Parietal lobe (tissue), 2 donors: ENCODE data around the genes ZFP1, CHST5 and CPHXL.

DNA sequence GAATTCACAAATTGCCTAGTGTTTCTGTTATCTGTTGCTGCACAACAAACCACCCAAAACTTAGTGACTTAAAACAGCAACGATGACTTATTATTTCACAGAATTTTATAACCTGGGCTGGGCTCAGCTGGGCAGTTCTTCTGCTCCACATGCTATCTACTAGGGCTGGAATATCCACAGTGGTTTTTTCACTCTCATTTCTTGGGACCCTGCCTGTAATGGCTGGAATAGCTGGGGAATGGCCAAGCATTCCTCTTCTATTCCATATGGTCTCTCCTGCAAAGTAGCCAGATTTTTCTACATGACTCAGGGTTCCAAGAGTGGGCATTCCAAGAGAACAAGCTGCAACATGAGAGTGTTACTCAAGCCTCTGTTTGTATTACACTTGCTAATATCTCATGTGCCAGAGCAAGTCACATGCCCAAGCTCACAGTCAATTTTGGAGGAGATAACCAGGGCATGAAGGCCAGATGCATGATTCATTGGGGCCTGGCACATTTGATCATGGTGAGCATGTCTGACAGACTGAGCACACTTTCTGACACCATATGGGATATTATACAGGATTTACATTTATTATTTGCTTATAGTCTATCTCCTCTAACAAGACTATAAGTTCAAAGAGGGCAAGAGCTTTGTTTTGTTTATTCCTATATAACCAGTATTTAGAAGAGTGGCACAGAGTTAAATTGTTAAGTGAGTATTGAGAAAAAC, 4.8 kb upstream of the PSMD7 start:
- RAMPAGE, long total RNA, result no peak

DNA sequence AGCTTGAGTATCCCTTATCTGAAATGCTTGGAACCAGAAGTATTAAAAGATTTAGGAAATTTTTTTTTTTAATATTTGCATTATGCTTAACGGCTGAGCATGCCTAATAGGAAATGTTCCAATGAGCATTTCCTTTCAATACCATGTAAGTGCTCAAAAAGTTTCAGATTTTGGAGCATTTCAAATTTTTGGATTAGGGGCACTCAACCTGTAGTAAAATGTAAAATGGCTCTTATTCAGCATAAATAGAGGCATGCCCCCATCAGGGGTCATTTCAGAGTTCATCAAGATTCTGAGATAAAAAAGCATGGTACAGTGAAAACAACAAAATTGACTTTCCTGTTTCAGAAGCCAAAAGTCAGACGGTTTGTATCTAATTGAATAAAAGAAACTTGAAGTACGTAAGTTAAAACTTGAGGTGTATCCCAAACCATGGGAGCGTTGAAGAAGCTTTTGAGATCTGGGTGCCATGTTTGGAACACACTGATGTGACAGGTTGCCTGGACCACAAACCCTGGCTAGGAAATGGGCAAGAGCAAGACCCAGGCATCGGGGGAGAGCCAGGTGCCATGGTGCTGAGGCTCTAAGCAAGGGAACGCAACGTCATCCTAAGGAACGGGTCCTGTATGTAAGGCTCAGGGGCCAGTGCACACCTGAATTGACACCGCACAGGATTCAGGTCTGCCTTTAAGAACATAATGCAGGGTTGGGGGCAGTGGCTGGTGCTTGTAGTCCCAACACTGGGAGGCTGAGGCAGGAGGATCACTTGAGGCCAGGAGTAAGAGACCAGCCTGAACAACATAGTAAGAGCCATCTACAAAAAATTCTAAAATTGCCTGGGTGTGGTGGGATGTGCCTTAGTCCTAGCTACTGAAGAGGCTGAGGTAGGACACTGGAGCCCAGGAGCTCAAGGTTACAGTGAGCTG, 10.6 kb downstream of the PSMD7 start:
- RAMPAGE, long total RNA, result no peak

- RAMPAGE, long total RNA, result no peak
Observed at GRCh38 chr16:74318637-74319506, 22.3 kb downstream of the PSMD7 start.

- RAMPAGE, long total RNA, result no peak
Observed at GRCh38 chr16:74622798-74623786, 16.2 kb upstream of the GLG1 start.

GRCh38 chr16:74912163-74912523, 72.8 kb downstream of the WDR59 start:
- RAMPAGE, long total RNA, result no peak

GRCh38 chr16:74999857-75000482, 1.1 kb downstream of the ZNRF1 start:
- RAMPAGE, long total RNA, result no peak

- RAMPAGE, long total RNA, result no peak
Observed at GRCh38 chr16:75065472-75066076, 51.0 kb downstream of the LDHD start.

- RAMPAGE, long total RNA, result no peak
Observed at GRCh38 chr16:75098360-75098842, 18.2 kb downstream of the LDHD start.

- RAMPAGE, long total RNA, result no peak
Observed at GRCh38 chr16:75108620-75109826, 7.6 kb downstream of the LDHD start.

GRCh38 chr16:75115966-75116280, 657 bp downstream of the LDHD start:
- RAMPAGE, long total RNA, result no peak

DNA sequence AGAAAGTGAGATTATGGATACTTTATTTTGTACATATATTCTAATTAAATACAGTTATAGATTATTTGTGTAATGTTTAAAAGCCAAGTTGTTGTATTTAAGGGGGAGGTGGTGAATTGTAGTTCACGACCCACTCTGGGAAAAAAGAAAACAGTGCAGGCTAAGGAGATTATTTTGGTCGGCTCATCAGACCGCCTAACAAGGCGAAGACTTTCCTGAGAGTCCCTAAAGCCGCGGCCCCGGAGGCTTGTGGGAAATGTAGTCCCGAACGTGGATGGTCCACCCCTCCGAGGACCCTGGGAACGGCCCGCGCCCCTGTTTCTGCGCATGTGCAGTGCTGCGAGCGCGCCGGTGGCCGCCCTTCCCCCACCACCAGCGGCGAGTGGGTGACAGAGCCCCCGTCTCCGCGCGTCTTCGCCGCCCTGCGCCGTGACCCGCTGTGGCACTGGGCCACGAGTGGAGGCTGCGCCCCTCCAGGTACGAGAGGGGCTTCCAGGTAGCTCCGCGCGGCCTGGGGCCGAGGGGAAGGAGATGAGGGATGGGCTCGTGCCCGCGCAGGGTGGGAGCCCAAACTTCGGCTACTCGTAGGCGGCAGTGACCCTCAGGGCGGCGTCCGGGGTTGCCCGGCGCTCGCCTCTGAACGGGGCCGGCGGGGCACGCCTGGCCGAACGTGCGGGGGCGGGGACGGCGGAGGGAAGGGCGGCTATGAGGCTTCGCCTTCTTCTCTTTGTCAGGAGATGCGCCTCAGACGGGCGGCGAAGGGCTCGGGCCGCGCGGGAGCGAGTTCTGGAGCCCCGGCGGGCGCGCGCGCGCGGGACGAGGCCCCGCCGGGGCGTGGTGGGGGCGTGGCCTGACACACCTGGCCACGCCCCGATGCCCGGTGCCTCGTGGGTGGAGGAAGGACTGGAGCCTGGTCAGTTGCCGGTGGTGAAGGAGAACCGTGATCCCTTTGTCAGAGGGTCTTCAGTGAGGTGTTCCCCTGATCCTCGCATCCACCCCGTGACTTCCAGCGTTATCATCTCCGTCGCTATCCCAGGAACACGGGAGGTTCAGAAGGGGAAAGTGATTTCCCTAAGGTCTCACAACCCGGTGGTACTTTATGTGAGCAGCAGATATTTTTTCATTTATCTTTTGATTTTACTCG, at the start of gene ZFP1:
ZFP1 (plus strand) TSS at position 358 of the 1,144 bp plus-strand sequence.
- RAMPAGE, long total RNA, result start-site peak on the plus strand centred at position 351 of the sequence, 55 bp wide, 541 and 46 reads in 2 replicates

- RAMPAGE, long total RNA, result no peak
Observed at GRCh38 chr16:75247988-75248563, 3.3 kb downstream of the BCAR1 start.

DNA sequence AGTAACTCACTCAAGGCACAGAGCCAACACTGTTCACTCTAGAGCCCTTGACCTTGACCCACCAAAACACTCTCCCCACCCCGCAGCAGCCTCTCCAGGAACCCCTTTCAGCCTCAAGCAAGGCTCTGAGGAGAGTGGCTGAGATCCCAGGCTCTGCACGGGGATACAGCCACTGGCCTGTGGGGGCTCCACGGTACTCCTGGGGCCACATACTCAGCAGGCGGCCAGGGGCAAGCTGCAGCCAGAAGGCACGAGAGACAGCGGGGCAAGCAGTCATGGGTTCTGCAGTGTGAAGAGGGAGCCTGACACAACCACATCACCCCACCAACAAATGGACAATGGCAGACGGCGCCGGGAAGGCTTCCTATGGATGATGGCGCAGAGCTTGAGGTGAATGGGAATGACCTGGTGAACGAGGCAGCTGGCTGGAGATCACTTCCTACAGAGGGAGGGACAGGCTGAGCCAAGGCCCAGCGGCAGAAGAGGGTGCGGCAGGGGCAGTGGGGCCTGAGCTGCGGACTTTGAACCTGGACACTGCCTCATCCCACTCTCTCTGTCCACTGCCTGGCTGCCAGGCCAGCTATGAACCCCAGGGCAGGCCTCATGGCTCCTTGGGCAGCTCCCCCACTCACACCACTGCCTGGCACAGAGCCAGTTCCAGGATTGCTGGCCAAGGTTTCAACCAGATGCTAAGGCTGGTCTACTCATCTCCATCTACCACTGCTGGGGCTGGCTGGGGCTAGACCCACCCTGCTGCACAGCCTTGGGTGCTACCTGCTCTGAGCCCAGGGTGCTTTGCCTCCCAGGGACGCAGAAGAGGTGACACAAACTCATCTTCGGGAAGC, 10.9 kb upstream of the BCAR1 start:
- RAMPAGE, long total RNA, result no peak

GRCh38 chr16:75305997-75306964, 54.9 kb upstream of the BCAR1 start:
- RAMPAGE, long total RNA, result no peak

DNA sequence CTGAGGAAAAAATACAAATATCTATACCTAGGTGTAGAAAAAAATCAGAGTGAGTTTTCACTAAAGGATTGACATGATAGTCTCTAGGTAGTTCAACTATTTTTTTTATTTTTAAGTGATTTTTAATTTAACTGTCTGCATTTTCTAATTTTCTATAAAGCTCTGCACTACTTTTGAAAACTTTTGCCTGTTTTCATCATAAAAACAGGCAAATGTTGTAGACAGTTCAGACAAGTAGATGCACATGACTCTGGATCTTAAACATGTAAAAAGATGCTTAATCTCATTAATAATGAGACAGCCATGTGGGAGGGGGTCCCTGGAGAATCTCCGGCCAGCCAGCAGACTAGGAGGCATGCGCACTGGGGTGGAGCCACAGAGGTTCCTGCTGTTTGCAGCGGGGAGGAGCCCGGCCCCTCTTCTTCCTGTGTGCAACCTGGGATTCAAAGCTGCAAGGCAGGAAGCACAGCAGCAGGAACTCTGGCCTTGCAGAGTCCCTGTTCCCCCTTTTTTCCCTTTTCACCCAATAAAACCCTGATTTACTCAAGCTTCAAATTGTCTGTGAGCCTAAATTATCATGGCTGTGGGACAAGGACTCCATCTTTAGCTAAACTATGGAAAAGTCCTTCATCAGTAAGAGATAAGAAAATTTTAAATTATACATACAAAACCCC, 12.4 kb downstream of the CFDP1 start:
- RAMPAGE, long total RNA, result no peak

DNA sequence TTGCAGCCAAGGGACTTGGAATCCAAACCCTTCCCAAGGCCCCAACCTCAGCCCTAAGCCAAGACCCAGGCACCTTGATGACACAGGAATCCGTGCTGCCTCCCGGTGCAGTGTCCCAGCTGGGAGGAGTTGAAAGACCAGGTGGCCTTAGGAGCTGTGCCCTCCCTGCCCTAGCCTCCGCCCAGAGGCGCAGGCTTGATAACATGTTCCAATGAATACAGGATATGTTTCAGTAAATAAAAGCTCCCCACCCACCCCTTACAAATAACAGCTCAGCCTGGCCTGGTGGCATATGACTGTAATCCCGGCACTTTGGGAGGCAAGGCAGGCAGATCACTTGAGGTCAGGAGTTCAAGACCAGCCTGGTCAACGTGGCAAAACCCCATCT, at the start of gene CHST5:
CHST5 (minus strand) TSS at position 138 of the 388 bp plus-strand sequence.
- RAMPAGE, long total RNA, result no peak

DNA sequence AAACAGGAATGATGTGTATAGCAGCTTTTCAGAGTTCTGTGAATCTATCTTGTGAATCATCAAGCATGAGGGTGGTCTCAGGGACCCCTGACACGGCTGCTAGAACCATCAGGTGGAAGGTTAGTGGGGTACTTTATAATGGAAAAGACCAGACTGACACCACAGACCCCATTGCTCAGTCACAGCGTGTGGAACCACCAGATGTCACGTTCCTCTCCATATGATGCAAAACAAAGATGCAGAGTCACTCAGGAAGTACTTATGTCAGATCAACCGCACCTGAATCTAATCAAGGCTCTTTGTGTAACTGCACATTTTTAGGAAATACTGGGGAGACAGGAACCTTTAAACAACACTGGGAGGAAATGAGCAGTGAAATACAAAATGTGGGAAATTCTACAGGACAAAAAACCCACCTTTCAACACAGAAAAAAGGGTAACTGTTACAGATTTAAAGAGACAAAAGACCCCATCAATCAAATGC, 28.3 kb downstream of the GABARAPL2 start:
- RAMPAGE, long total RNA, result no peak

DNA sequence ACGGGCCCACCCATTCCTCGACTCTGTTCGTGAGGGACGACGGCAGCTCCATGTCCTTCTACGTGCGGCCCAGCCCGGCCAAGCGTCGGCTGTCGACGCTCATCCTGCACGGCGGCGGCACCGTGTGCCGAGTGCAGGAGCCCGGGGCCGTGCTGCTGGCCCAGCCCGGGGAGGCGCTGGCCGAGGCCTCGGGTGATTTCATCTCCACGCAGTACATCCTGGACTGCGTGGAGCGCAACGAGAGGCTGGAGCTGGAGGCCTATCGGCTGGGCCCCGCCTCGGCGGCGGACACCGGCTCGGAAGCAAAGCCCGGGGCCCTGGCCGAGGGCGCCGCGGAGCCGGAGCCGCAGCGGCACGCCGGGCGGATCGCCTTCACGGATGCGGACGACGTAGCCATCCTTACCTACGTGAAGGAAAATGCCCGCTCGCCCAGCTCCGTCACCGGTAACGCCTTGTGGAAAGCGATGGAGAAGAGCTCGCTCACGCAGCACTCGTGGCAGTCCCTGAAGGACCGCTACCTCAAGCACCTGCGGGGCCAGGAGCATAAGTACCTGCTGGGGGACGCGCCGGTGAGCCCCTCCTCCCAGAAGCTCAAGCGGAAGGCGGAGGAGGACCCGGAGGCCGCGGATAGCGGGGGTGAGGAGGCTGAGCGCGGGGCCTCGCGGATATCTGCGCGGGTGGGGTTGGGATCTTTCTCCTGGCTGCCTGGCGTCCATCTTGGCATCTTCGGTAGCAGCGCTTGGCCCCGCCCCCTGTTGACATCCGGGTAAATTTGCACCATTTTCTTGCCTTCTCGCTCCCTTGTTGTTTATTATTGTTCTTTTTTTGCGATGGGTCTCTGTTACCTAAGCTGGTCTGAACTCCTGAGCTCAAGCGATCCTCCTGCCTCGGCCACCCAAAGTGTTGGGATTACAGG, 602 bp downstream of the TERF2IP start:
- RAMPAGE, long total RNA, result no peak

DNA sequence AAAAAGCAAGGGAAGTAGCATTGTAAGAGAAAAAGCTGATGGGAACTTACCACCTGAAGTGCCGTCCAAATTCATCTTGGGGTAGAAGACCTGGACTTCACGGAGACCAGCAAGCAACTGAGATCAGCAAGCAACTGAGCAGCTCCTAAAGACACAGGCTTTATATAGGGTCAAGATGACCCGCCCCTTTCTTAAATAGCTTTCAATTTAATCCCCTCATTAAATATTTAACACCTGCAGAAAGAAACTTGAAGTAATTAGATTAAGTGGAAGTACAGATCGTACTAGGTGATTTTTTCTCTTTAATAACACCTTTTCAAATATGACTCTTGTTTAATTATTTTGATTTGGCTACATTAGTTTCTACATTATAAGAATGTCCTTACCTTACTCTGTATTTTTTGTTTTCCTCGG, at the start of gene CPHXL:
CPHXL (minus strand) TSS at position 123 of the 414 bp plus-strand sequence.
- RAMPAGE, long total RNA, result no peak

GRCh38 chr16:76234970-76235549, 42.1 kb upstream of the CNTNAP4 start:
- RAMPAGE, long total RNA, result no peak